Left cardiac atrium (tissue), 1 donor: ENCODE measurements around a stretch of chr5.

DNA sequence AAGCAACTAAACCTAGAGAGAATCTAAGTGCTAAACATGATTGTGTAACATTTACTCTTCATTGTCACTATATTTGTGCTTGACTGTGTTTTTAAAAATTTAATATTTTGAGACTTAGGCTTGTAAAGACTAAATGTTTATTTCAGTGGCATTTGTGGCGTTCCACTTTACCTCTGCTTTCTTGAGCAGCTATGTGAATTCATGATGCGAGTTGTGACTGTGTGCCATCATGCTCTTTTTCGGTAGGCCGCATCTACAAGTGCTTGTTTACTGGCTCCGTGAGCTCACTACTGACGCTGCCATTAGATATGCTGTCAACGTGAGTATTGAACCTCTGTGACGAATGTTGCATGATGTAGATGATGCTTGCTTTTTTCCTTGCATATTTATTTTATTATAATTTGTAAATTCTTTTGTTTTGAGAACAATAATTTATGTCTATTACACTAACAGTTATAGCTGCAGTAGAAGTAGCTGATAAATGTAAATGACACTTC lies 33.3 kb downstream of the MARCHF6 start:
- PRO-cap: no peak

DNA sequence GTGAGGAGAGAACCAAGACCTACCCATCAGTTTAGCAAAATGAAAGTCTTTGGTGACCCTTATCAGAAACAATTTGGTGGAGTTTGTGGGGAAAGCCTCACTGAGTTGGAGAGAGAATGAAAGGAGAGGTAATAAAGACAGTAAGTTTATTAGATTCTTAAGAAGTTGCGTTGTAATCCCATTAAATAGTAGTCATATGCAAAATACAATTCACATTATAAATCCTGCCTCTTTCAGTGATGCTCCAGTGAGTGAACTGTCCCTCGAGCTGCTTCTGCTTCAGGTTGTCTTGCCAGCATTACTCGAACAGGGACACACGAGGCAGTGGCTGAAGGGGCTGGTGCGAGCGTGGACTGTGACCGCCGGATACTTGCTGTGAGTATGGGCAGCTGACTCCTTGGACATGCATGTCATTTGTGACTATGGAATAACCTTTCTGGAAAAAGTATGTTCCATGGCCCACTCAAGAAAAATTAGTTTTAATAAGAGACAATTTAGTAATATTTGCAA lies 31.7 kb upstream of the ROPN1L start:
- PRO-cap: no peak

- PRO-cap: no peak
Measured at GRCh38 chr5:10627147-10628316, 63.7 kb downstream of the ANKRD33B start.

DNA sequence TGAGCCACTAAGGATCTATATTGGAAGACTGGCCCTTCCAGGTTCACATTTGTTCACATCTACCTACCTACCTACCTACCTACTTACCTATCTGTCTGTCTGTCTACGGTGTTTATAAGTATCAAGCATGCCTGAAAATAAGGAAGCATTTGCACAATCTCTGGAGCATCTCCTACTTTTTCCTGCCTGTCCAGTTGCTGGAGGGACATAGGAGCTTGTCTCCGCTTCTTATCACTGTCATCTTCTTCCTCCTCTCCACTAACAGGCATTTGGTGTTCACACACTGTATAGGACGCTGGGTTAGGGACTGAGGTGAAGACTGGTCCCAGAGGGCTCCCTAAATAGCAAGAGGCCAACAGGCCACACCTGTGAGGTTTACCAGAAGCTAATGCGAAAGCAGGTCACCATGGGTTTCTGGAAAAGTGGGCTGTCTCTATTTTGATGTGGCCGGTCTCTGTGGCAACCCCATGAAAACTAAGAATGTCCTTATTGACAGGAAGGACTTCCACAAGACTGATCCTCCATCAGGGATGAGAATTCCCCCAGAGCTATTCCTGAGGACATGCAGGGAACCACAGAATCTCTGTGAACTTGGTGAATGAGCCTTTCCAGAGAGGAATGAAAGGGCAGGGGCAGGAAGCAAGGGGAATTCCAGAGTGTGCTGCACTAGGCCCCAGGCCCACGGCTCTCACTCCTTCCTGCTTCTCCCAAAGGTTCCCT lies 61.8 kb downstream of the DAP start:
- PRO-cap: no peak

- PRO-cap: no peak
Measured at GRCh38 chr5:10702684-10703710, 58.0 kb downstream of the DAP start.

DNA sequence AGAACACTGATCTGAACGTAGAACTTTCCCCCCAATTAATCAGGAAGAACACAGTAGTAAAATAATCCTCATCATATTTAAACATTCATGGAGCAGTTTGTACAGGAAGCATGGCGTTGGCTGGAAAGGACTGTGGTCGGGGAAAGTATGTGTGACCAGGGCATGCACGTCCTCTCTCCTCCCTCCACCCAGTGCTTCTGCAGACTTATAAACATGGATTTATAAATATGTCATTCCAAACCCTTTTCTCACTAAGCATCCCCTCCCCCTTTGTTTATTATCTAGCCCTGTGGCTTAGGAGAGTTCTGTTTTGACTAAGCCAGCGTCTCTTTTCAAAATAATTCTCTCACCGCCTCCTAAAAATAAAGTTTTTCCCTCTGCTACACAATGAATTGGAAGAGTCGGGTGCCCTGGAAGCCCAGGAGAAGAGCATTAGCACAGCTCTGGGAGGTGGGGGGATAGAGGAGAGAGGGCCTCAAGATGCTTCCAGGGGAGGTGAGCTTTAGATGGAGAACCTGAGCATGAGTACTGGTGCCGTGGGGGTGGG lies 70.4 kb upstream of the DAP start:
- PRO-cap: no peak

- PRO-cap: no peak
Measured at GRCh38 chr5:11384495-11385365, 519.5 kb downstream of the CTNND2 start.

- PRO-cap: no peak
Measured at GRCh38 chr5:11801070-11801535, 103.1 kb downstream of the CTNND2 start.

DNA sequence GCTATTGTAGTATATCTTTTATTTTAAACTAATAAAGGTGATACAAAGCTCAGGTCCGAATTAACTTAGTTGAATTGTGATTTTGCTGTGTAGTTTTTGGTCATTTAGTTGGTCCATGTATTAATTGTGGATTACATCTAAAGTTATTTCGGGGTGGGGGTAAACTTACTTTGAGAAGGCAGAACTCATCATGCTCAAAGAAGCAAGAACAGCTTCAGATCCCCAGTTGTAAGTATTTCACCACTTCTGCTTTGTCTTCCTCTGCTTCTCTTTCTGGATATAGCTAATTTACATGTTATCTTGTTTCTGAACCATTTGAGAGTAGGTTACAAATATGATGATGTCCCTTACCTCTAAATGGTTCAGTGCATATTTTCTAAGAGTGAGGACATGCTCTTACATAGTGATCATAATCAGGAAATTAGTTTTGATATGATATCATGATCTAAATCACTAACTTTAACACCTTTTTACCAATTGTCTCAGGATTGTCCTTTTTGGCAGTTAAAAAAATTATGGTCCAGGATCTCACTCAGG lies 11.9 kb downstream of the TRIO start:
- PRO-cap: no peak

DNA sequence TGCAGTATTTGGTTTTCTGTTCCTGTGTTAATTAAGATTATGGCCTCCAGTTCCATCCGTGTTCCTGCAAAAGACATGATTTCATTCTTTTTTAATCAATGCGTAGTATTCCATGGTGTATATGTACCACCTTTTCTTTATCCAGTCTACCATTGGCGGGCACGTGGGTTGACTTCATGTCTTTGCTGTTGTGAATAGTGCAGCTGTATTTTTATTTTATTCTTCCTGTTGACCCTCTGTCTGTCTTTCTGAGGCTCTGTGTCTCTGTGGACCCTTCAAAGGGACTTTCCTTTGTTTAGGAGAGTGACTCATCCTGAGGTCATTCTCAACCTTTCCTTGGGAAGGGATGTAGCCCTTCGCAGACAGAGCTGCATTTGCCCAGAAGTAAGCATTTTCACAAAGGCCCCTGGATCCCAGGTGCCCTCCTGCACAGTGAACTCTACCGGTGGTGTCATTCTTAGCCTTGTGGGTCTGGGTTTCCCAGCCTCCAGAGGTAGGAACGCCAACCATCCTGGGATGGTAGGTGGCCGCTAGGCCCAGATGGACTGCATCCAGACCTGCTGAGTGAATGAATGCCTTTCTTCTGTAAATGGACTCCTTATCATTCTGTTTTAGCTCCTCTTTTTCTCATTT lies 22.3 kb downstream of the TRIO start:
- PRO-cap: no peak

DNA sequence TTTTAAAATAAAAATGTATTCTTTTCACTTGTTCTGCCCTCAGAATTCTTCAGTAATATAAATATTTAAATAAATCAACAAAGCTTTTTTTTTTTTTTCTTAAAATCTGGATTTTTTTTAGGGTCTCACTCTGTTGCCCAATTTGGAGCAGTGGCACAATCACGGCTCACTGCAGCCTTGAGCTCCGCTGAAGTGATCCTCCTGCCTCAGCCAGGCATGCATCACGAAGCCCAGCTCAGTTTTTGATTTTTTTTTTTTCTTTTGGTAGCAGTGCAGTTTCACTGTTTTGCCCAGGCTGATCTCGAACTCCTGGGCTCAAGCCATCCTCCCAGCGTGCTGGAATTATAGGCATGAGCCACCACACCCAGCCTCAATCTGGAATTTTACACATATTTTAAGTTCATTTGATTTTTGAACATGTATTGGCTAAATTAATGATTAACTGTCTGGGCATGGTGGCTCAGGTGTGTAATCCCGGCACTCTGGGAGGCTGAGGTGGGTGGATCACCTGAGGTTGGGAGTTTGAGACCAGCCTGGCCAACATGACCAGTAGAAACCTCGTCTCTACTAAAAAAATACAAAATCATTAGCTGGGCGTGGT lies 36.3 kb downstream of the TRIO start:
- PRO-cap: no peak

GRCh38 chr5:14184651-14185016 lies 41.5 kb downstream of the TRIO start:
- PRO-cap: no peak

GRCh38 chr5:14186081-14186507 lies 43.0 kb downstream of the TRIO start:
- PRO-cap: no peak

DNA sequence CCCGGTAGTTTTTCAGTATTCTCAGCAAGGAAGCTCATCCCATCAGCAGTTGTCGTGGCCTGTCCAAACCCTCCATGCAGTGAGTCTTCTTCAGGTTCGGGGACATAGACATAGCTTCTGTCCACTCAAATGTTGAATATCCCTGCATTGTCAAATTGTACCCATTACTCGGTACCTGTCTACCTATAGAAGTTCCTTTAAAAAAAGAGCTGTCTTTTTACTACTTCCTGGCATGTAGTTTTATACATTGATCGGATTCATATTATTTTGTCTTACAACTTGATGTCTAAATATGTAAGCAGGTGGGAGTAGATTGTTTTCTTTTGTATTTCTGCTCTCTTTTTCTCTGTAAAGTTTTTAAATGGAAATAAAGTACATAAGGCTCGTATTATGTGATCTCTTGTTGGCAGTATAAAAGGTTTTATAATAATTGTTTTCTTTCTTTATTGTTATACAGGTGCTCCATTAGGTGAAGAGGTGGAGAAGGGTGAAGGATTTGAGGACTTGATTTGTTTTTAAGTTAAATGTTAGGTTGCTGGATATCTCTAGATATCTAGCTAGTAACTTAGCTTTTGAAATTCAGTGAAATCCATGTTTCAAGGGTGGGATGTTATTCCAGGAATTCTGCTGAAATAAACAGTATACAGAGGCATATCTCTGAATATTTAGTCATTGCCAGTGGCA lies 51.0 kb downstream of the TRIO start:
- PRO-cap: no peak

DNA sequence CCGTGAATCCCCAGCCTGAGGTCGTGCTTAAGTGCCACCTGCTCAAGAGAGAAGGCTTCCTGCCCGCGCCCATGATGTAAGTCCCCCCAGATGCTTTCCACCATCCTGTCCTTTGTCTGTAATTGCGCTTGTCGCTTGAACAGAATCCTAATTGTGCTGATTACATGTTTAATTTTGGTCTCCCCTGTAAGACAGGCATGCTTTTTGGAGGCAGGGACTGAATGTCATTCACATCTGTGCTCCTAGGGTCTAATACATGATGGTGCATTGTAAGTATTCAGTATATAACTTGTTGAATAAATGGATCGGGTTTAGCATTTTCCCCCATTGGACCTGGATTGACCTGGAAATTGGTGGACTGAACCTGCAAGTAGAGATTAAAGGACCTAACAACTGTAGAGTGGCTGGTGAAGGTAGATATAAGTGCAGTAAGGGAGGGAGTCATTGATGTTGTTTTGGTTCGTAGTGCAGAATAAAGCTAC lies 57.2 kb downstream of the TRIO start:
- PRO-cap: no peak

DNA sequence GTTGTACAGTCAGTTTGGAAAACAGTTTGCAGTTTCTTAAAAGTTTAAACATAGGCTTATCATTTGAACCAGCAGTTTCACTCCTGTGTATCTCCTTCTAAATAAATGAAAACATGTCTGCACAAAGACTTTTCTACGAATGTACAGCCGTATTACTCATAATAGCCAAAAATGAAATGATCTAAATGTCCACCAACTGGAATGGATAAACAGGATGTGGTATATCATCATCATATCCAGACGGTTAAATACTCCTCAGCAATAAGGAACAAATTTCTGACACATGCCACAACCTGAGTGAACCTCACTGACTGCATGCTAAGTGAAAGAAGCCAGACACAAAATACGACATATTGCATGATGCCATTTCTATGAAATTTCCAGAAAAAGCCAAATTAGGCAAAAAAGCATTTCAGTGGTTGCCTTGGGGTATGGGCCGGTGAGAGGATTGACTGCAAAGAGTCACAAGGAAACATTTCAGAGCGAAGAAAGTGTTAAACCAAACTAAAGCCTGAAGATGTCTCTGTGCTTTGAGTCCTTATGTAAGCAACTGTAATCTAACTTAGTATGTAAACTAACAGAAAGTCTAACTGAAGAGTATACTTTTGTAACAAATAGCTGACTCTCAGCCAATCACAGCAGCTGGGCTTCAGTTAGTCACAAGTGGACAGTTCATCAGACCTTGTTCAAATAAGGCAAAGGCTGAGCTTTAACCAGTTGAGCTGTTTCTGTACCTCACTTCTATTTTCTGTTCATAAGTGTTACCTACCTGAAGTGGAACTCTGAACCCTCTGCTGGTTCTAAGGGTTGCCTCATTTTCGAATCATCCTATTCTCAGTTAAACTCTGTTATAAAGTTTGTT lies 65.2 kb downstream of the TRIO start:
- PRO-cap: no peak

DNA sequence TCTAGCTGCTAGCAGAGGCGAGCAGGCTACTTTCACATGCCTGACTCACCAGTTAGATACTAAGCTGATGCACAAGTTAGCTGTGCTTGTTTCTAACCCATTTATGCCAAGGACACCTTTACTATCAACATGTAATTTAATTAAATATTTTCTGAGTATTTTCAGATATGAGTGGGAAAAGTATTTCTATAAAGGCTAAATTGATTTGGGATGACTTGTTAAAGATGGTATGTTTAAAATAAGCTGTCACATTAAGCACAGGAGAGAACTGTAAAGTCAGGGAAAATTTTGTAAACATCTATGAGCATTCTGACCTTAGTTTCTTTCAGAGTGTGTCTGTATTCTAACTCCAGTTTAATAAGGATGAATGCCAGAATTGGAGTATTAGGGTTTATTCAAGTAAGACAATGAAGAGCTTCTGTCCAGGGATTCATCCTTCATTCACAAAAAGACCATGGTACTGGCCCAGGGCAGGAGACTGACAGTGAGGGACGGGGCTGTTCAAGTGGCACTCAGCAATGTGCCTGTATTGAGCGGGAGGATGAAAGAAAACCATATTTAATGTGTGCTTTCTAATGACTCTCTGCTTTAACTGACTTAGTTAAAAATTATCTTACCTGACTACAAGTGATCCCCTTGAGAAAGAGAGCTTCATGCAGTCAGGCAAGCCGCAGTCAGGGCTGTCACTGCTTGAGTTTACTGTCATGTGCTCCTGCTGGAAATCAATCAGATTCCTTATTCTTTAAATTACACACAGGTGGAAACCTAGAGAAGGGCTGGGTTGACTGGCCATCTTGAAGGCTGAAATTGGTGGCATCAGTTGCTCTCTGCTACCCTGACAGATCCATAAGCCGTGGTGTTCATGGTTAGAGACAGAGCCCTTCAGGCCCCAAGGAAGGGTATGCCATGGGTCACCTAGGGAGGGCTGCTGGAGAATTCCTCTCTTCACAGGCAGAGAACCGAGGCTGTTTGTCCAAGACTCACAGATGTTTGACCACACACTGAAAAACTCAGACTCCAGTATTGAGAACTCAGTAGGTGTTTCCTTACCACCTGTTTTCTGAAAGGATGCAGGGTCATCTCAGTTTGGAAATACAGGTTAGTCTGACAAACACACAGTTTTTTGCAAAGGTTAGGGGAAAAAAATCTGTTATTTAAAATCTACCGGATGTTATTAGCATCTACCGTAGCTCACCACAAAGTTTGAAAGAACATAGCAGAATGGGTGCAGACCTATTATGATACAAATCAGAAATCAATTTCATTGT lies 70.7 kb downstream of the TRIO start:
- PRO-cap: no peak

DNA sequence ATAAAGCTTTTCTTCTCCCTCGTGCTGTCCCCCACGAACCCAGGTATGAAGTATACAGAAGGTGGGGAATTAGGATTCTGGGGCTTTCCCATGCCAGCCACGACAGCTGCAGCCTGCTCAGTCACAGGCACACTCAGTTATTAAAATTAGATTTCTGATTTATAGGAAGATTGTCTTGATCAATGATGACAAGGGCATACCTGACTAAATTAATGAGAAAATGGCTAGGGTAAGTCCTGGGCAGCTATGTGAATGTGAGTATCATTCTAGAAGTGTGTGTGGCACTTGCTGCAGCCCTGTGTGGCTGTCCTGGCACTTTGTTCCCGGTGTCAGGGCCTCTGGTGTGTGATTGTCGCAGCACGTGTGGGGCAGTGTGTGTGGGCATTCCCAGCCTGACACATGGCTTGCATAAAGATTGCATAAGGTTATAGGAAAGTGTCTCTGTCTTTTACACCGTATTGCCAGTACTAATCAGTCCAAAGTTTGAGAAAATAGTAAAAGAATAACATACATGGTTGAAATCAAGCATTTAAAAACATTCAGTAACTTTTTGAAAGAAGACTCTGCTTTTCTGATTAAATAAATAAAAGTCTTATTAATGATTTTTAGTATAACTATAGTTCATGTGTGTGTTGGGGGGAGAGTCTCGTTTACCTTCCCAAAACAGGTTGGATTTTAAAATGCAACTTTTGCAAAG lies 74.4 kb downstream of the TRIO start:
- PRO-cap: no peak

DNA sequence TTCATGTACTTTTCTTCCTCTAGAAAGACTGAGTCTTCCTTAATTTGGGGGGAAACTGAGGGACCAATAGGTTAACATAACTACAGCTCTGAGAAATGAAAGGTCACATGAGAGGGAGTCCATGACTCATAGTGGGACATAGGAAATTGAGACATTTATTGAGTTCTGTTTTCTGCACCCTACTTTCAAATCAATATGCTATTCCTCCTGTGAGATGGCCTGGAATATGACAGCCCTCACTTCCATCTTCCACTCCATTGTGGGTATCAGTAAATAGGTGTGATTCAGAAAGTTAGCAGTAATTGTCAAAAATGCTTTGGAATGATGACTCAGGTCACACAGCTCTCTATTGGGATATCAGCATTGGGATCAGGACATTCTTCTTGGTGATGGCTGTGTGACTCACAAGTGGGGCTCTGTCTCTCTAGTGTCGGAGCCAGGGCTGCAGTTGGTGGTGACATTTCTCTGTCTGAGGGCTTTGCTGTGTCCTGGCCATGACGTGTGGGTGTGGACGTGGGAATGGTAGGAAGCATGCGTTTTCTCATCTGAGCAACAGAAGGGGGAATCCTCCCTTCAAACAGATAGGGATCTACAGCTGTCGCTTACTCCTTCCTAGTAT lies 125.0 kb downstream of the TRIO start:
- PRO-cap: no peak

GRCh38 chr5:14286606-14287105 lies 143.5 kb downstream of the TRIO start:
- PRO-cap: no peak